LUHMES (cell line): ENCODE measurements around a stretch of chr5.

DNA sequence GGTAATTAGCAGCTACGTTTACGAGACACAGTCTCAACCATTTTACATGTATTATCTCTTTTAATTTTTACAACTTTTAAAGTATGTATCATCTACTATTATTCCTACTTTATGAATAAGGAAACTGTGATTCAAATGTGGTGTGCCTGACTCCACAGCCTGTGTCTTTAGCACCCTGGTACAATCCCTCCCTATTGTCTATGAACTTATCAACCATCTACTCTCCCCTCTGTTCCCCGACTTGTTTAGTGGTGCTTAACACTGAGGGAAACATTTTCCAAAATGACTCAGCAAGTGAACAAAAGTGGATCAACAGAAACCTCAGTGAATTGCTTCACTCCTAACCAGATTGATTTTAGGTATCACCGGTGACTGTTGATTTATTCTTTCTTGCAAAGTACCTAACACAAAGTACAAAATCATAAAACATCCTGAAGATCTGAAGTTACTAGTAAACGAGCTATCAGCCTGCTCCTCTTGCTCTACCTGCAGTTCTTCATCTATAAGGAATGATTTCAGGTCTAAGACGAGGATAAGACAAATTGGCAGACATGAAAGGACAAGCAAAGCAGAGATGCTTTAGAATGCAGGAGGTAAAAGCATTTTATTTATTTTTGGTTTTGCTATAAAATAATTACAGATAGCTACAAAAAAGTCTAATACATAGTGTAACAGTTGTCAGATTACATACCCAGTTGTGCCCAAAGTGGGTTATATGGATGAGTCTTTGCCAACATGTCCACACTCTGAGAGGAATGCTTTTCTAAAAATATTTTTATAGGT lies 42.2 kb upstream of the RAPGEF6 start:
- PRO-cap = no peak

- PRO-cap = no peak
Measured at GRCh38 chr5:131702812-131703722, 68.0 kb upstream of the RAPGEF6 start.

- PRO-cap = no peak
Measured at GRCh38 chr5:131727677-131728404, 69.0 kb downstream of the FNIP1 start.

DNA sequence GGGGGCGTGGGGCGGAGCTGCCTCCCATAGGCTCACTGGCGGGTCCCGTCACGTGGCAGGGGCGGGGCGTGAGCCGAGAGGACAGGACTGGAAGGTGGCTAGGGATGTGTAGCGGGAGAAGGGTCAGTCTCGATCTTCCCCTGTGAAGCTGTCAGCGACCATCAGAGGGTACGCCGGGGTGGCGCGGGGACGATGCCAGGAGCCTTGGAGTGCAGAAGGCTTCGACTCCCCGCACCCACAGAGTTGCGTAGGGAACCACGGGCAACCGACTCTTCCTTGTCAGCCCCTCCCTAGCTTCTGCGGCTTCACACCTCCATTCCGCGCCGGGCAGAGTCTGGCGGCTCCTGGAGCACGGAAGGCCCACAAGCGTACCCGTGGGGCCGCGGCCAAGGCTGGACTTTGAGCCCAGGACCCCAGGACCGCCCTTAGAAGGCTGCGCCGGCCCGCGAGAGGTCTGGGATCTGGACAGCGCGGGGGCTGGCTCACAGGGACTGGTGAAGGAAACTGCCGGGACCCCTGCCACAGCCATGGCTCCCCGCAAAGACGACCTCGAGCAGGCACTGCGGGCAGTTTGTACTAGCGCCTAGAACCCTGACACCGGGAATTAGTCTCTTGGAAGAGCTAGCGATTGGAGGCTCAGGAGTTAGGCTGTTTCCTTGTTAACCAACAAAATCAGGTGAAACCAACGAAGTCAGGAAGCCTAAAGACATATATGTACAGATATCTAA lies 485 bp upstream of the FNIP1 start:
- PRO-cap = bidirectional peak, plus-strand start at position 125 of the sequence, minus-strand start outside the sequence

DNA sequence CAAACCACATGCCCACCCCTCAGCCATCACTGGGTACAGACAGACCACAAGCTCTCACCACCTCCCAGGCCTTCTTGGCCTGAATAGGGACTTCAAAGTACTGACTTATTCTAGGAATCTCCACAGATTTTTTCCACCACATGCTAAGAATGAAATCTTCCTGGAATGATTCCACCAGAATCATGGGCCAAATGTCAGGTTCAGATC lies 28.3 kb downstream of the ACSL6 start:
- PRO-cap = no peak

DNA sequence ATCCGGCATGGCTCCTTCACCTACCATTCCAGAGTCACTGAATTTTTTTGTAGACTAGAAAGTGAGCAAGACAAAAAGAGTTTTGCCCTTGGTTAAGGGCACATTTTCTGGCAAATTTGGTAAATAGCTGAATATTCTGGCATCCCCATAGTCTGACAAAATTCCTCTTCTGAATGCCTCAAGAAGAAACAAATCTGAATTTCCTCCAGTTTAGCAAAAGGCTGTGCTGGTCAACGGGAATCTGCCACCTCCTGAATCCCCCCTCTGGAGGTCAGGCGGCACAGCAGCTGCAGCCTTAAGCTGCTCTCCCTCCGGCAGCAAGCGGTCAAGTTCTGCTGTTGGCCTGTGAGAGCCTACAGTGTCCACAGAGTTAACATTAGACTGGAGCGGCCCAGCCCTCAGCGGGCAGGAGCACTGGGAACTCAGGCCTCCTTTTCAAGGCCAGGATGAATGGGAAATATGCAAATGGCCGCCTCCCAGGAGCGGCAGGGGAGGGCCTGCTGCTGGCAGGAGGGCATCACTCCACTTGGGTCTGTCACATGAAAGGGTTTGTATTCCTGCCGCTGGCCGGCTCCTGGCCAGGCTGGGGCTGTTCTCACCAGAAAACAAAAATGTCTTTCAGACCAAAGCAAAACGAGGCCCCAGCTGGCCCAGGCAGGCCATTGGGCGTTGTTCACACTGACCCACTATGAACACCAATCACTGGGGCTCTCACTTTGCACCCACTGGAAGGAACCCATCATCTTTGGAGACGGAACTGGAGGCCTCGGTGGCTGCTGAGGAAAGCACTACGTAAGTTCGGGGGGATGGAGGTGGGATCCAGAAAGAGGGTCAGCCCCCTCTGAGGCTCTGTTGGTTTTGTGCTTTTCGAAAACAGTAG lies 8.2 kb downstream of the ACSL6 start:
- PRO-cap = no peak

DNA sequence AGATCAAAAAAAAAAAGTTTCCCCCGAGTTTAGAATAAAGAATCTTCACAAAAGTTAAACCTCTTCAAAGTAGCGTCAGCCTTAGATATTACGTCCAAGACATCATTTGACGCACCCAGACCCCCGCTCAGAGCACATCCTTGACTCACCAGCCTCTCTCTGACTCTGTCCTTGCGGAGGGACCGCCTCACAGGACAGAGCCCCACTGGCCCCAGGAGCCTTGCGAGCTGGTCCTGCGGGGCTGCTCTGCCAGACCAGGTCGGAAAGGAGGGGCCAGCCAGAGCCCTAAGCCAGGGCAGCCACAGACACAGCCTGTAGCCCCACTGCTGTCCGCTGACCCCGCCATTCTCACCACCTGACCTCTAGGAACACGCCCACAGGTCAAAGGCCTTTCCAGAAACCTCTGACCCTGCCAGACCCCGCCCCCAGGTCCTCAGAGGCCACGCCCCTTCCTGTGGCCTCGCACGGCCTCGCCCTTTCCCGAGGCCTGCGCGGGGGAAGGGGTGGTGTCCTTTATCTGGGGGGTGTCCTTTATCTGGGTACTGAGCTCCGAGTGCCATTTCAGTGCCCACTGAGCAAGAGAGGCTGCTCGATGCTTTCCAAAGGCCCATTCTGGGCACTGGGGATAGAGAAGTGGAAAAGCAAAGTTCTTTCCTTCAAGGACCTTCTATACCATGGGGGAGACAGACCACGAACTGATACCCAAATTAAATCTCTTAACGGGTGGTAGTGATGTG lies 46.7 kb downstream of the P4HA2 start:
- PRO-cap = no peak

DNA sequence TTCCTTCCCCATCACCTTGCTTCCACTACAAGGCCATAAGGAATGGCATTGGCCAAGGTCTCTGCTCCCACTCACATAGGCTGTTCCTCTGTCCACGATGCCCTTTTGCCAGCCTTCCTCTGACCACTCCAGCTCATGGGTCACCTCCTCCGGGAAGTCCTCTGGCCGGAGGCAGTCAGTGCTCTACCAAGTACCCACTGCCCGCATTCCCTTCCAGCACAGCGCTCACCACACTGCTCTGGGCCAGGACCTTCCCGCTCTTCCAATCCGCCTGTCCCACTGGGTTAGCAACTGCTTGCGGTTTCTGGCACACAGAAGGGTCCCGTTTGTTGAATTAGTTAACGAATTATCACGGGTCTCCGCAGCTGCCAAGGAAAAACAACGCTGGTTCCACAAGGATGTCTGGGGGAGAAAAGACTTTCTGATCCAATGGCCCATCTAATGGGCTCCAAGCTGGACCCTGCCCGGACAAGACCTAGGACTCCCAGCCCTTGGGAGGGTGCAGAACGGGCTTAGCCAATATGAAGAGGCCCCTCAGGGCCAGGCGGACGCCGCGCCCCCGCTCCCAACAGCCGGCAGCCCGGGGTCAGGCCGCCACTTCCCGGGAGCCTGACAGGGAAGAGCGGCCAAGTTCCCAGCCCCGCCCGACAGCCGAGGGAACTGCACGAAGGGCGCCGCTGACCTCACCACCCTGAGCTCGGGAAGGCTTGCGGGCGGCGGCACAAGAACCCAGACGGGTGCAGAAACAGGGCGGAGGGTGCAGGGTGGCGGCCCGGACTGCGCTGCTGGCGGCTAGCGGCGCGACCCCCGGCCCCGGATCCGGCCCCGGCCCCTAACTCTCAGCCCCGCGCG lies 570 bp downstream of the P4HA2 start:
- PRO-cap = no peak

DNA sequence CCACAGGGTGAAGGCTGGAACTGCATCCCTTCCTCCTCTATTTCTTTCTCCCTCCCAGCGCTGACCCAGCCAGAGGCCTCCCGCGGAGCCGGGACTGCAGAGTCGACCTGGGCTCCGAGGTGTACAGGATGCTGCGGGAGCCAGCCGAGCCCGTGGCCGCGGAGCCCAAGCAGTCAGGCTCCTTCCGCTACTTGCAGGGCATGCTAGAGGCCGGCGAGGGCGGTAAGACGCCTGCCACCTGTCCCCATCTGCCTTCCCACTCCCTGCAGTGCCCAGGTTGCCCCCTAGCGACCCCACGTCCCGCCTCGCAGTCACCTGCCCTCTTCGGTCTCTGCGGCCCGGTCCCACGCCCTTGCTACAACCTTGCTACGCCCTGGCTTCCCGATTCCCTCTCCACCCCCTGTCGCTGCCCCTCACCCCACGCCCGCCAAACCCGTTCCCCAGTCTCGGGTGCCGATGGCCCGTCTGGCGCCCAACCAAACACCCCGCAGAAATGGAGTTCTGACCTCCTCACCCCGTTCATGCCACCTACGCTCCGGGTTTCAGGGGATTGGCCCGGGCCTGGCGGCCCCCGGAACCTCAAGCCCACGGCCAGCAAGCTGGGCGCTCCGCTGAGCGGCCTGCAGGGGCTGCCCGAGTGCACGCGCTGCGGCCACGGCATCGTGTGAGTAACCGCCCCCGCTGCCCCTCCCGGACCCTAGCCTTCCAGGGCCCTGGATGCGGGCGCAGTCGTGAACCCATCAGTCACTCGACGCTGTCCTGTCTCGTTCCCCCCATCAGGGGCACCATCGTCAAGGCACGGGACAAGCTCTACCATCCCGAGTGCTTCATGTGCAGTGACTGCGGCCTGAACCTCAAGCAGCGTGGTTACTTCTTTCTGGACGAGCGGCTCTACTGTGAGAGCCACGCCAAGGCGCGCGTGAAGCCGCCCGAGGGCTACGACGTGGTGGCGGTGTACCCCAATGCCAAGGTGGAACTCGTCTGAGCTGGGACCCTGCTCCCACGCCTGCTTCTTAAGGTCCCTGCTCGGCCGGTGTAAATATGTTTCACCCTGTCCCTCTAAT lies 14.1 kb downstream of the PDLIM4 start:
- PRO-cap = no peak

- PRO-cap = no peak
Measured at GRCh38 chr5:132365076-132365686, 4.3 kb upstream of the SLC22A5 start.

GRCh38 chr5:132378352-132379087 lies 9.0 kb downstream of the SLC22A5 start:
- PRO-cap = no peak

DNA sequence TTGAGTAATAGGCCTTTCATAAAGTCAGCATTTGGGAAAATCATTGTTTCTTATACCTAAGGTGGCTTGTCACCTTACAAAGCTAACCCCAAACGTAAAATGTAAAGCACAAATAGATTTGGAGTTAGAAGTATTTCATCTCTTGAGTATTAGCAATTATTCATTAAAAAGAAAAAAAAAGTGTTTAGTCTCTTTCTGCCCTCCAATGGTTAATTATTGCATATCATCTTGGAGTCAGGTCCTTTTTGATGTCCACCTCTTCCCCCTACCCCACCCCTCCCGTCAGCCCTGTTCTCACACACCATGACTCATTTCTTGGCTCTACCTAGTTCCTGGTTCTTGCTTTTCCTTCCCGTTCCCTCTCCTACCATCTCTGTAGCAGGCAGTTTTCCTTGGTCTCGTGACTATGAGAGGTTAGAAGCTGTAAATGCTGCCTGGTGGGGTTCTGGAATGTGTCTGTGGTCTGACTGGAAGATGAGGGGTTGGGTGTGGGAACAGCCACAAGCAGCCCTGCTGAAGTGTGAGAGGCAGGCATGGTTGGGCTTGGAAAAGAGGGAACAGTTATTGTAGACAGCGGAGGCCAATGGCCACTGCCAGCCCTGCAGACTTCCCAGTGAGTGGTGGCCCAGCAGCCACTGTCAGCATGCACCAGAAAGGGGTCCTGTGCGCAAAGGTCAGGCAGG lies 18.1 kb downstream of the SLC22A5 start:
- PRO-cap = no peak

DNA sequence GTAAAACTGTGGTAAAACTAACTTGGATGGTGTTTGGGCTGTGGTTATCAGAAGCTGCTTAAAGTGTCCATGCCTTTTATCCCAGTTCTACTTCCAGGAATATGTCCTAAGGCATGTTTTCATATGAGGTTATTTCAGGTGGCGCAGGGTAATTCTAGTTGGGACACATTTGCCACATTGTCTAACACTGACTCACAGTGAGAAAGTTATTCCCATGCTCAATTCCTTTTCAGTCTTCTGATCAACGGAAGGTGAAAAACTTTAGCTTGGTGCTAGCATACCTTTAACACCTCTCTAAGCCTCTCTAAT lies 45.5 kb downstream of the SLC22A5 start:
- PRO-cap = no peak

GRCh38 chr5:132419611-132420018 lies 50.1 kb downstream of the SLC22A5 start:
- PRO-cap = no peak

GRCh38 chr5:132430649-132431198 lies 59.8 kb downstream of the IRF1 start:
- PRO-cap = no peak

- PRO-cap = no peak
Measured at GRCh38 chr5:132434530-132435473, 55.8 kb downstream of the IRF1 start.

DNA sequence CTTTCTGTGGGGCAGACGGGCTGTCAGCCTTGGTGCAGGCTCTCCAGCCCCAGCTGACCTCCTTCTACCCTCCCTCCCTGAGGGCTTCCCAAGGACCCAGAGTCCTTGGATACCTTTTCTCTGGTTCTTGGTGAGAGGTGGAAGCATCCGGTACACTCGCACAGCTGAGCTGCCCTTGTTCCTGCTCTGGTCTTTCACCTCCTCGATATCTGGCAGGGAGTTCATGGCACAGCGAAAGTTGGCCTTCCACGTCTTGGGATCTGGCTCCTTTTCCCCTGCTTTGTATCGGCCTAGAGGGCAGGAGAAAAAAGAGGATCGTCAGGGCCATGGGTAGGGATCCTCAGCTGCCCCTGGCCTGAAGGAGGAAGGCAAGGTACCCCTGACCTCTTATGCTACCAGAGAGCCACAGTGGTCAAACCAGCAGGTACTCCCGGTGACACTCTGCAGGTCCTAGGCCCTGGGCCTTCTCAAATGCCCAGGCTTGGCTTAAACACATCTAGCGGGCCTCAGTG lies 3.7 kb downstream of the IRF1 start:
- PRO-cap = no peak

DNA sequence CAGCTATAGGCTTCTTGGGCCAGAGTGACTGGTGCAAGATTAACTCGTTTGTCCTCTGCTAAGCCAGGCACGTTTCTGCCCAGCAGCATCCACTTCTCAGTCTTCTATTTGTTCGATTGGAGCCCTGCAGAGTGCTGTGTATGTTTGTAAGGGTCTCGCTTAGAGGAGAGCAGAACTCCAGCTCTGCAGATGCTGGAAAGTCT lies 1.7 kb downstream of the IRF1 start:
- PRO-cap = no peak

DNA sequence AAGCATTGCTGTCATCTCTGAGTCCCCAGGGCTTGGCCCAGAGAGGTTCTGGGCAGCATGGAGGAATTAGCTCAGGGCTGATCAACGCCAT lies 1.1 kb upstream of the IRF1 start:
- PRO-cap = no peak

DNA sequence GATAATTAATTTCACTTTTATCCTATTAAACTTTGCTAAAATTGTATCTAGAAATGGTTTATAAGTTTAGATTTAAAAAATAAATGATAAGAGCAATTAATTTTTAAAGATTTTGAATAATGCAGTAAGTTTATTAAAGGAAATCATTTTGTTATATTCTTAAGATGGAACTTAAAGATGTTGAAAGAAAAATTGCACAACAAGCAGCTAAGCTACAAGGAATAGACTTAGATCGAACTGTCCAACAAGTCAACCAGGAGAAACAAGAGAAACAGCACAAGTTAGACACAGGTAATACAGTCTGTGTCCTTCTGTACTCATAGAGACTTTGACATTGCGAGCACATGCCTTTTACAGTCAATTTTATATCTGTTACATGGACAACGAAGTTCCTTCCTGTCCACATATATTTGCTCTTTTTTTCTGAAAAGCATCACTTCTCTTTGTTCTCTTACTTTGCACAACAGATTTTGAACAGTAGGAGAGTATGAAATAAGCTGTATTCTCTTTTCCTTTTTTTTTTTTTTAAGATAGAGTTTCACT lies 47.0 kb downstream of the RAD50 start:
- PRO-cap = no peak